Penis (tissue), 1 donor: ENCODE results near the genes ZNF37A, RASGEF1A and FXYD4.

DNA sequence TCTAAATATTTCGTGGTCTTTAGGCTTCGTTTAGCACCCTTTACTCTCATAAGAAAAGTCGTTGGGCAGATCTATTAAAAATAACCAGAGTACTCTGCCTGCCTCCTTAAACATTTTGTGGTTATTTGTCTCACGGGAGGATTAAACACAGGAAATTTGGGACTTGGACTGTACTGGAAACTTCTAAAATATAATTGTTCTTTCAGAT, 109.5 kb downstream of the CCNY start:
- PRO-cap = no peak

DNA sequence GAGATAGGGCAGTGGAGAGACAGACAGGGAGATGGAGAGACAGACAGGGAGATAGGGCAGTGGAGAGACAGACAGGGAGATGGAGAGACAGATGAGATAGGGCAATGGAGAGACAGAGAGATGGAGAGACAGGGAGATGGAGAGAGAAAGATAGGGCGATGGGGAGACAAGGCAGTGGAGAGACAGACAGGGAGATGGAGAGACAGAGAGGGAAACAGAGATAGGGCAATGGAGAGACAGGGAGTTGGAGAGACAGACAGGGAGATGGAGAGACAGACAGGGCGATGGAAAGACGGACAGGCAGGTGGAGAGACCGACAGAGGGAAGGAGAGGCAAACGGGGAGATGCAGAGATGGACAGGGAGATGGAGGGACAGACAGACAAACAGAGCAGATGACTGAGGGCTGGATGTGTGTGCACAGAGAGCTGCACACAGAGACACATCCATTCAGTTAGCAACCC, 133.7 kb downstream of the CCNY start:
- PRO-cap = no peak

DNA sequence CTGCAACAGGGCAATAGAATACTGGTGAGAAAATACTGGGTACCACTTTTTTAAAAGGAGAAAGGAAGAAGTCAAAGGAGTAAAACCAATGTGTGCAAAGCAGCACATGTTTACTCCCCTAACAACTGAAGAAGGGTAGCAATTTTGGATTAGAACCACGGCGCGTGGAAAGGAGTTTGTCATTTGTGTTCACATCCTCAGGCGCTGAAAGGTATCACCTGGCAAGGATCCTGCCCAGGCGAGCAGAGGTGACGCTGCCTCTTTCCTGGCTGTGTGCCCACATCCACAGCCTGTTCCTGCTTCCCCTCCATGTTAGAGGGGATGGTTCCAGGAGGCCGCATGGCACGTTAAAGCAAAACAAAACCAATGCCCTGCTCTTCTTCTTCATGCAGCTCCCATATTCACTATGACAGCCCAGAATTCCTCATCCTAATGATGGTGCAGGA, 678.7 kb upstream of the ANKRD30A start:
- PRO-cap = no peak

DNA sequence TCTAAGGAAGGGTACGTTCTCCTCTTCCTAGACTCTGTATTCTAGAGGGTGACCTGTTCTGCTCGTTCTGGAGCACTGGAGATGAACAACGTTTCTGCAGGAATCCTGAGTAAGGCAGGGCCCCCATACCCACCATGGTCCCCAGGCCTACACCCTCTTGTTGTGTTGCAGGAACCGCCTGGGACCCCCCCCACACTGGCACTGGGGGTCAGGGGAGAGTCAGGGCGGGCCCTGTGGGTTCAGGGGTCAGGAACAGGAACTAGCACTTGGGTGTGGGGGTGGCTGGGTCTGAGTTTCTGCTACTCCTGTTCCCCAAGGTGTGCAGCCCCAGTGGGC, 129.1 kb downstream of the ZNF248 start:
- PRO-cap = no peak

GRCh38 chr10:37975293-37975978, 1.0 kb downstream of the ZNF25 start:
- PRO-cap = no peak

DNA sequence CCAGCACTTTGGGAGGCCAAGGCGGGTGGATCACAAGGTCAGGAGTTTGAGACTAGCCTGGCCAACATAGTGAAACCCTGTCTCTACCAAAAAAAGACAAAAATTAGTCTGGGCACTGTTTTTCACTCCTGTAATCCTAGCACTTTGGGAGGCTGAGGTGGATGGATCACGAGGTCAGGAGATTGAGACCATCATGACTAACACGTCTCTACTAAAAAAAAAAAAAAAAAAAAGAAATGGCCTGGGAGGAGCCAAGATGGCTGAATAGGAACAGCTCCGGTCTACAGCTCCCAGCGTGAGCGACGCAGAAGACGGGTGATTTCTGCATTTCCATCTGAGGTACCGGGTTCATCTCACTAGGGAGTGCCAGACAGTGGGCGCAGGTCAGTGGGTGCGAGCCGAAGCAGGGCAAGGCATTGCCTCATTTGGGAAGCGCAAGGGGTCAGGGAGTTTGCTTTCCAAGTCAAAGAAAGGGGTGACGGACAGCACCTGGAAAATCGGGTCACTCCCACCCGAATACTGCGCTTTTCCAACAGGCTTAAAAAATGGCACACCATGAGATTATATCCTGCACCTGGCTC, 15.2 kb upstream of the ZNF33A start:
- PRO-cap = no peak

GRCh38 chr10:38094121-38095203, at the start of gene ZNF37A:
ZNF37A (plus strand) TSS chr10:38094337.
- PRO-cap = bidirectional peak, plus-strand start at chr10:38094365, minus-strand start at chr10:38094183; bidirectional peak, plus-strand start at chr10:38094904, minus-strand start at chr10:38094896; unidirectional peak, minus-strand start at chr10:38094944

DNA sequence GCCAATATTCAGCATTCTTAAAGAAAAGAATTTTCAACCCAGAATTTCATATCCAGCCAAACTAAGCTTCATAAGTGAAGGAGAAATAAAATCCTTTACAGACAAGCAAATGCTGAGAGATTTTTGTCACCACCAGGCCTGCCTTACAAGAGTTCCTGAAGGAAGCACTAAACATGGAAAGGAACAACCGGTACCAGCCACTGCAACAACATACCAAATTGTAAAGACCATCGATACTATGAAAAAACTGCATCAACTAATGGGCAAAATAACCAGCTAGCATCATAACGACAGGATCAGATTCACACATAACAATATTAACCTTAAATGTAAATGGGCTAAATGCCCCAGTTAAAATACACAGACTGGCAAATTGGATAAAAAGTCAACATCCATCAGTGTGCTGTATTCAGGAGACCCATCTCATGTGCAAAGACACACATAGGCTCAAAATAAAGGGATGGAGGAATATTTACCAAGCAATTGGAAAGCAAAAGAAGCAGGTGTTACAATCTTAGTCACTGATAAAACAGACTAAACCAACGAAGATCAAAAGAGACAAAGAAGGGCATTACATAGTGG, 13.1 kb downstream of the ZNF37A start:
- PRO-cap = no peak

DNA sequence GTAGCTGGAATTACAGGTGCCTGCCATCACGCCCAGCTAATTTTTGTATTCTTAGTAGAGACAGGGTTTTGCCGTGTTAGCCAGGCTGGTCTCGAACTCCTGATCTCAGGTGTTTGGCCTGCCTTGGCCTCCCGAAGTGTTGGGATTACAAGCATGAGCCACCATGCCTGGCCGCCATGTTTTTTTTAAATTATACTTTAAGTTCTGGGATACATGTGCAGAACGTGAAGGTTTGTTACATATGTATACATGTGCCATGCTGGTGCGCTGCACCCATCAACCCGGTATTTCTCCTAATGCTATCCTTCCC, 206.9 kb downstream of the ZNF33B start:
- PRO-cap = no peak

GRCh38 chr10:42530786-42531439, 107.5 kb downstream of the ZNF33B start:
- PRO-cap = no peak

DNA sequence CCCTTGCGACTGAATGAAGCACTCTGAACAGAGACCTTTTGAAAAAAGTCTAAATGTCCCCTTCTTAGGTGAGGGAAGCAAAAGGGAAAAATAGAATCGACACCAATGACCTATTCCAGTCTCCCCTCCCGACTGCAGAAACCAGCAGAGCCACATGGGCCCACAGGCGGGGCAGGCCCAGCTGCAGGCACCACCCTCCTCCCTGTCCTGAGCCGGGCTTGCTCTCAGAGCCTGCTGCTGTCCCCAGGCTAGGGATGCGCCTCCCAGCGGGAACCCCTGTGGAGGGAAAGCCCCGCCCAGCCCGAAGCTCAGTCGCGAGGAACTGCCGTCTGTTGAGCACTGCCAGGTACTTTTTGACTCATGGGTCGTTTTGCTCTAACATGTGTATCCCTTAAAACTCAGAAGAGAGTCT, 124.6 kb upstream of the RET start:
- PRO-cap = no peak

- PRO-cap = no peak
Observed at GRCh38 chr10:43168850-43169470, 30.7 kb downstream of the CSGALNACT2 start.

- PRO-cap = no peak
Observed at GRCh38 chr10:43203418-43204331, 63.2 kb downstream of the RASGEF1A start.

- PRO-cap = no peak
Observed at GRCh38 chr10:43225547-43226222, 41.2 kb downstream of the RASGEF1A start.

- PRO-cap = no peak
Observed at GRCh38 chr10:43264849-43265497, 1.9 kb downstream of the RASGEF1A start.

GRCh38 chr10:43266802-43267237, at the start of gene RASGEF1A:
RASGEF1A (minus strand) TSS chr10:43267065.
- PRO-cap = no peak

- PRO-cap = no peak
Observed at GRCh38 chr10:43322188-43322723, 49.2 kb upstream of the FXYD4 start.

GRCh38 chr10:43371334-43371939, at the start of gene FXYD4:
FXYD4 (plus strand) TSS chr10:43371636.
- PRO-cap = no peak

DNA sequence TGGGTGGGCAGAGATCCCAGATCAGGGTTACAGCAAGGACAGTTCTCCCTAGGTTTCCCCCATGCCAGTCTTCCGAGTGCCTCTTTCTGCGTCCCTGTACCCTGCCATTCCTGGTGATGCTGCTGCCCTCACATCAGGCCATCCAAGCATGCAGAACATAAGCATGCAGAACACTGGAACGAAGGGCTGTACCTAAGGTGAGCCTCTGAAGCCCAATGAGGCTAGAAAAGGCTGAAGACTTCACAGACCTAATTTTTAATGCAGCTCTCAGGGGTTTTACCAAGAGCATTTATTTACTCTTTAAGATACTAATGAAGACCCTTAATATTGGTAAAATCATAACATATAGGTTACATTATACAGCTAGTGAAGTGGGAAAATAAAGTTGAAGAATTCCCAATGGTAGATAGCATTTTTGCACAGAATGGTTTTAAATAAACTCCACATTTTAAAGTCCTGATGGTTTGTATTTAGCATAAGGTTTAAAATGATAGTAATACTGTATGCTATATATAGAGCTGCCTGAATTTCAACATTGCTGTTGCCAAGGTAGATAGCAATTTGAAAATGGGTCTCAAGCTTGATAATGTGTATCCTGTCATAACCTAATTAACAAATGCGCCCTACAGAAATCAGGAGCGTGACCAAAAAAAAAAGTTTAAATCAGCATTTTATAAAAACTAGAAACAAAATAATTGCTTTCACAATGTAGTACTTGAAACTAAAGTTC, 13.7 kb downstream of the FXYD4 start:
- PRO-cap = no peak

GRCh38 chr10:43404646-43405051, 4.3 kb downstream of the HNRNPF start:
- PRO-cap = no peak